Iris pigment epithelial cell (primary cell): ENCODE data around the genes RAPGEF3 and COL2A1.

GRCh38 chr12:46388274-46388828 lies 15.8 kb upstream of the SLC38A2 start:
- RRBS, result no CpG with 5 or more reads among the region's 3 CpGs

- RRBS, result no CpG with 5 or more reads among the region's 3 CpGs
Observed at GRCh38 chr12:46402936-46403614, 30.5 kb upstream of the SLC38A2 start.

DNA sequence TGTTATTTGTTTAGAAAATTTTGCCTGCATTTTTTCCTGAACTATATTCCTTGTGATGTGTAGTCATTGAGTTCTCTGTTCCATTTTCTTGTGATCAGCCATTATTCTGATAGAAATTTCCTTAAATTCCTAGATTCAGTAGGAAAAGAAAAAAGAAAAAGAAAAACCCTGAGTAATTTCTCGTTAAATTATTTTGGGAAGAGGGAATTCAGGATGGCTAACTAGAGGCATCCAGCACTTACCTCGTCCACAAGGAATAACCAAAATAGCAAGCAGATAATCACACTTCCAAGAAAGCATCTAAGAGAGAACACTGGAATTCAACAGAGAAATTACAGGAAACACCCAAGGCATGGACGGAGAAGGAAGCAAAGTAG lies 222.7 kb downstream of the SLC38A4 start:
- RRBS, result no CpG with 5 or more reads among the region's 3 CpGs

DNA sequence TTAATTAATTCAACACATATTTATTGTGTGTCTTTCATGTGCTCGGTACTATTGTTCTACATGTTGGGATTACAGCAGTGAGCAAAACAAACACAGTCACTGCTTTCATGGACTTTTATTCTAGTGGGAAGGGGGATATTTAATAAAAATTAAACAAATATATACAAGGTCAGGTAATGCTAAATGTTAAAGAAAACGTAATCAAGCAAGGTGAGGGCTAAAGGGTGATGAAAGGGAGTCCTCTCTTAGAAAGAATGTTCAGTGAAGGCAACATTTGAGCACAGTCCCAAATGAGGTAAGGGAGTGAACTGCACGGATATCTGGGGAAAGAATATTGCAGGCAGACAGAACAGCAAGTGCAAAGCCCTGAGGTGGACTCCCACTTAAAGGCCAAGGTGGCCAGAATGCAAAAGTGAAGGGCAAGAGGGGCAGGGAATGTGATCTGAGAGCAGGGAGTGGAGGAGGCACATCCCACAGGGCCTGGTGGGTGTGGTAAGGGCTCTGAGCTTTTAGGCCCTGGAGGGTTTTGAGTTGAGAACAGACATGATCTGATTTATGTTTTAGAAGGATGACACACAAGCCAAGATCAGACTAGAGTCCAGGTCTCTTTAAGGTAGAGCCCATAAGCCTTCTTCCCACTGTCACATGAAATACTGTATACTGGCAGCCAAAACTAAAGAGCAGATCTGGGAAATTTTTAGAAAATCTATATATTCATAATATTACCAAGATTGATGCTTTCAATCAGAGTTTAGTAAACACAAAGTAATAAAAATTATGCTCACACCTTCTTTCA lies 162.6 kb downstream of the SLC38A4 start:
- RRBS, result no CpG with 5 or more reads among the region's 3 CpGs

DNA sequence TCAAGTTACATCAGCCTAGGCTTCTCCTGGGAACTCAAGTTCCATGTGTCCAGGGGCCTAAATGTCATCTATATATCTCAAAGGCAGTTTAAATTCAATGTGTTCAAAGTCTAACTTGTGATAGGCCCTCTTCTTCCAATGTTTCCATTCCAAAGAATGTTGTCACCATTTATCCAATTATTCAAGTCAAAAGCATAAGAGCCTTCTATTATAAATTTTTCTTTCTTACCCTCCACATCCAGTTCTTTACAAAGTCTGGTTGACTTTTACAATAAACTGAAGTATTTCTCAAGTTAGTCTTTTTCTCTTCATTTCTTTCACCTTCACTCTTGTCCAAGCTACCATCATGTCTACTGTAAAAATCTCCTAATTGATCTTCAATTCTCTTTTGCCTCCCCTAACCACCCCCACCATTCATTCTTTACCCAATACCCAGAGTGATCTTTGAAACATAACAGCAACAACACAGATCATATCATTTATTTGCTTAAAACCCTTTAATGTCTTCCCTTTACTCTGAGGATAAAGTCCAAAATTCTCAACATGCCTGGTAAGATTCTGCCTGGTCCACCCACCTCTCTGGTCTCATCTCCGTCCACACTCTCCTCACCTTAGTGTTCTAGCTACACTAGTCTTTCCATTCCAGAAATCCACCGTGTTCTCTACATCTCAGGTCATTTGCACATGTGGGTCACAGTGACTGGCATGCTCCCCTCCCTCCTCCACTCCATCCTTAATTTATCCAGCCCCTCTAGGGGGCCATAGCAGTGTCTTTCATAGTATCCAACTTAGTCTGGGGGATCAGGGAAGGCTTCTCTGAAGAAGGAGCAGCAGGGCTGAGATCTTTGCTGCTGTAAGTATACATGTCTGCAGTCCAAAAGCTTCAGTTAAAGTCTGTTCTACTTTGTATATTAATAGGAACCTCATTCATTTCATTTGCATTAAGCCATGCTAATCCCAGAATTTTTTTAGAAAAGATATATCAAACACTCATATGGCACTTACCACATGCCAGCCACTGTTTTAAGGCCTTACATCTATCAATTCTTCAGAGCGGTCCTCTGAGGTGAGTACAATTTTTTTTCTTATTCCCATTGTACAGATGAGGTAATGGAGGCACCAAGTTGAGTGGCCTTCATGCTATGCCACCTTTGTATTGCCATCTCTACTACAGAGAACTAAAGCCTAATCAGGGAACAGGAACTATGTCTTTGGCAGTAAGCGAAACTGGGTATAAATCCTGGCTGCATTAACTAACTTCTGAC lies 27.6 kb downstream of the SLC38A4 start:
- RRBS, result no CpG with 5 or more reads among the region's 4 CpGs

DNA sequence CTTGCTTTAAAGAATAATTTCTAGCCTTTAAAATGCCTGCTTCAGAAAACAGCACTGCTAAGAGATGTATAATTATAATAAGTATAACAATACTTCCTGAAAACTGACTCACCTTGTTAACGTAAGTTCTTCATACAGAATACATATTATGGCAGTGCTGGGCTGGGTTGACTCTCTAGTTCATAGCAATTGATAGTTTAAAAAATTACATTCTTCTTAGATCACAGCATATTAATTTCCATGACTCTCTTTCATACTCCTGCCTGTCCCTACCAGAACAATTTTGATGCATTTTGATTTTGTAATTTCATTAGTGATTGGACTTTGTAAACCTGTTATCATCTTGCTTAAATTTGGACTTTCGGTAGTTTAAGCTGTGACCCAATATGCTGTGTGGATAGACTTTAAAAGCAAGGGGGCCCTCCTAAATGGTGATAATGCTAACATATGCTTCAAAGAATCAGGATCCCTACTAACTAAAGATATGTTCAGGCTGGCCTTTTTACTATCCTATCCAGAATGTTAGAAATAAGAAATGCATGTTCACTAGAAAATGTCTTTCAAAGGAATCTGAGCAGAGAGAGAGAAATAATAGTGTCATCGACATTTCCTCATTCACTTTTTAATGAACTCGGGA lies 16.9 kb downstream of the SLC38A4 start:
- RRBS, result no CpG with 5 or more reads among the region's 4 CpGs

DNA sequence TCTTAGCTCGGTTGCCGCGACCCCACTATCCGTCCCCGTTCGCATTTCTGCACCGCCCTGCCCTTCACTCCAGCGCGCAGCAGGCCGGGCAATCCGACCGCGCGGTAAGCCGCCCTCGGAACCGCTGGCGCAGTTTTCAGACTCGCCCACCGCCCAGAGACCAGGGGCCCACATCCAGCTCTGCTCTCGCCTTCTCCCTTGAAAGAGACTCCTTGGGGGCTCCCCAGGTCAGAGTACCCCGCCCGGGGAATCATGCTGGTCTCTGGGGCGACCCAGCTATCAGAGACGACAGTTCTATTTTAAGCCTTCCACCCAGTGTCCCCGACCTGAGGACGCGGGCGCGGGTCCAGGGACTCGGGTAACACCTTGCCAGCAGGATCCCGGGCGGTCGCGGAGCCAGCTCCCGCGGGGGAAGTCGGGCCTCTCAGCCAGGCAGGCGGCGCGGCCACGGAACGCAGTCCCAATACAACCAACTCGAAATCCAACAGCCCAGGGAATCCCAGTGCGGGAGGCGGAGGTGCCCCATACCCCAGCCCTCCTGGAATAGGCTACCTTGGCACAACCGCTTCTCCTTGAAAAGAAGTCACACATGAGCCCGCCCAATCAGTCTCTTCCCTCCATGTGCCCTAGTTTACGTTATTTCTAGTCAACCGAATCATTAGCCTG lies 5.8 kb upstream of the SLC38A4 start:
- RRBS, result no CpG with 5 or more reads among the region's 50 CpGs

DNA sequence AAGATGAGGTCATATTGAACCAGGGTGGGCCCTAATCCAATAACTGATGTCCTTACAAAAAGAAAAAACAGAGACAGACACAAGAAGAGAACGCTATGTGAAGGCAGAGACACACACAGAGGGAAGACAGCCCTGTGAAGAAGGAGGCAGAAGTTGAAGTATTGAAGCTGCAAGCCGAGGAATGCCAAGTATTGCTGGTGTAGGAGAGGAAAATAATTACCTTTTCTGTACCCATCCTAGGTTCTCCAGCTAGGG lies 105.4 kb upstream of the AMIGO2 start:
- RRBS, result no CpG with 5 or more reads among the region's 2 CpGs

DNA sequence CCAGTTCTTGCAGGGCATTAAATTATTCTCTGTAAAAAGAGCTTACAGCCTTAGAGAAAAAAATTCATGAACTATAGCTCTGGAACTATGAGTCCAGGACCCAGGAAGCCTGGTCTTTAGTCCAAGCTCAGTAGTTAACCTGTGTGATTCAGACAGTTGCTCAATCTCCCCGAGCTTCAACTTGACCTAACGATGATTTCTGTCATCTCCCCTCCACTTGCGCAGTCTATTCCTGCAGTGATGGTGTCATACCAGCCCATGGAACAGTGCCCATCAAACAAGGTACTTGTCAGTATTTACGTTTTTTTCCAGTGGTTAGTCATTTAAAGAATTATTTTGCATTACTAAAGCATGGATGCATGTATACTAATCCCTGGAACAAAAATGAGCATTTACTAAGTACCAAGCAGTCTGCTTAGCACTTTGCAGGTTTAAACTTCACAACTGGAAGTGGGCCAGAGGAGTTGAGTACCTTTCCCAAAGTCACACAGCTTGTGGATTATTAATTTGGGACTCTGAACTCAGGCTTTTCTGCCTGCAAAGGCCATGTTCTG lies 132.7 kb upstream of the AMIGO2 start:
- RRBS, result no CpG with 5 or more reads among the region's 4 CpGs

- RRBS, result no CpG with 5 or more reads among the region's 9 CpGs
Observed at GRCh38 chr12:47223354-47224171, 143.8 kb upstream of the AMIGO2 start.

- RRBS, result no CpG with 5 or more reads among the region's 8 CpGs
Observed at GRCh38 chr12:47377332-47378057, 297.7 kb upstream of the AMIGO2 start.

DNA sequence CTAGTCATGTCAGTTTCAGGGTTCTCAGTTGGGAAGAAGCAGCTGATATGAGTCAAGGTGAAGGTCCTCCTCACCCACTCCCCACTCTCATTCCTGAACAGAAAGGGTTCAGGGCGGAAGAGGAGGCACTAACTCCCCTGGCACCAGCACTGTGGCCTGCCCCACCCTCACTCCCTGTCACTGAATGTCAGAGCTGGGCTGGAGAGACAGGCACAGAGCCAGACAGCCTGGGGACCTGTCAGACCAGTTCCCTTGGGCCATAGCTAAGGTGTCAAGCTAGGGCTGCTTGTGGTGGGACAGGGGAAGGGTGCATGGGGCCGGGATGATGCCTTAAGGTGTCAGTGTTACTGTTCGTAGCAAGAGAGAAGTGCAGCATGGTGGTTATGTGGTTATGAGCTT lies 3.9 kb downstream of the RAPGEF3 start:
- RRBS, result no CpG with 5 or more reads among the region's 3 CpGs

- RRBS, result 3% methylated on average over 20 of the region's 57 CpGs
Observed at GRCh38 chr12:47758506-47759418, at the start of gene RAPGEF3. RAPGEF3 (minus strand) TSS chr12:47758880.

- RRBS, result 43% methylated on average over 3 of the region's 10 CpGs
Observed at GRCh38 chr12:47770778-47771404, 2.1 kb upstream of the SLC48A1 start.

DNA sequence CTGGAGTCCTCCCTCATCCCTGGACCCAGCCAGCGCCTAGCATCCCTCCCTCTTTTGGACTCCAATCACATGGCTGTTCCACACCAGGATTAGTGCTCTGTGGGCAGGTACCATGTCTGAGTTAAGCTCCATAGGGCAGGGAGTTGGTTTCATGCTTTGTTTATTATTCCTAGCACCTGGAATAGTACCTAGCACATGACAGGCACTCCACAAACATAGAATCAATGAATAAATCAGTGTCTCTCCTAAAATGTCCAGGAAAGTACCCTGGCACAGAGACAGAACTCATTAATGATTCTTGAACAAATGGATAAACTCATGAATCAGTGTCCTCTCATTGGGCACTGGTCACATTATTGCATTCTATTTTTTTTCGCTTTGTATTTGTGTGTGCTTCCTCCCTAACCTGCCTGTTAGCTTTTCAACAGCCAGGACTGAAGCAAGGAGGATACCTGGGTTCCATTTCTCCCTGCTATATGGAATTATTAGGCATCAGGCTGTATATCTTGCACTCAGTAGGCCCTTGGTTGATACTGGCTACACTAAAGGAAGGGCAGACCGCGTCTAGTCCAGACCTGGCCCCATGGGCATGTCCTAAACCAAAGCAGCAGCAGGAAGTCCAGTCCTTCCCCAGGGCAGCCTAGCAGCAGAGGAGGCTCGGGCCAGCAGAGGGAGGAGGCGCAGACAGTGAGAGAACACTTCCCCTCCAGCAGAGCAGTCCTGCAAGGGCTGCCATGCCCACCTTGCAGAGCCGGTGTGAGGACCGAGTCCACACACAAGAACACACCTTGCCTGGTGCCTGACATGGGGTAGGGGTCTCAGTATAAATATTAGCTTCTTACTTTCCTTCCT lies 18.4 kb downstream of the HDAC7 start:
- RRBS, result no CpG with 5 or more reads among the region's 8 CpGs

DNA sequence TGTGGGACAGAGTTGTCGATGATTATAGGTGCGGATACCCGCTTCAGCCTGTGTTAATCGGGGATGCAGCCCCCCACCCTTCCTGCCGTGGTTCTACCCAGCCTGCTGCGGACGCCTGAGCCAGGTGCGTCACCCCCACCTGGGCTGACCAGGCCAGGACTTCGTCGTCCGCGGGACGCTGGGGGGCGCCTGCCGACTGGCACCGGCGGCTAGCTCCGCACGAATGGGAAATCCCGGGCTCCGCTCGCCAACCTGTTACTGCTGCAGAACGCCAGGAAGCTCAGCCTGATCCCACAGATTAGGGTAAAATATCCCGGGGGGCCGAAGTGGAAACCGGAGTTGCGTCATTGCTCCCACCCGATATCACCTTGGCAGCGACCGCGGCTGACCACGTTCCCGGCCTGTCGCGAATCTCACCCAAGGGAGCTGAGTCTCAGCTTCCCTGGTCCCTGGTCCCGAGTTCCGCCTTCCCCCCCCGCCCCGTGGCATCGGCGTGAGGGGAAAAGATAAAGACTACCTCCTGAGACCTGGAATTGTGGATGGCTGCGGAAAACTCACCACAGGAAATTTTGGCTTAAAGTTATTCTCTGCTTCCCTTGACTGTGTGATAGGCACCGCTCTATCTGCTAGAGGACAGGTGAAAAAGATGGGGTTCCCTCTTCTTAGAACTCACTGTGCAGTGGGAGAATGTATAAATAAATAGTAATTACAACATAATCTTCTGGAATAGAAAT lies 634 bp upstream of the VDR start:
- RRBS, result 3% methylated on average over 12 of the region's 43 CpGs

DNA sequence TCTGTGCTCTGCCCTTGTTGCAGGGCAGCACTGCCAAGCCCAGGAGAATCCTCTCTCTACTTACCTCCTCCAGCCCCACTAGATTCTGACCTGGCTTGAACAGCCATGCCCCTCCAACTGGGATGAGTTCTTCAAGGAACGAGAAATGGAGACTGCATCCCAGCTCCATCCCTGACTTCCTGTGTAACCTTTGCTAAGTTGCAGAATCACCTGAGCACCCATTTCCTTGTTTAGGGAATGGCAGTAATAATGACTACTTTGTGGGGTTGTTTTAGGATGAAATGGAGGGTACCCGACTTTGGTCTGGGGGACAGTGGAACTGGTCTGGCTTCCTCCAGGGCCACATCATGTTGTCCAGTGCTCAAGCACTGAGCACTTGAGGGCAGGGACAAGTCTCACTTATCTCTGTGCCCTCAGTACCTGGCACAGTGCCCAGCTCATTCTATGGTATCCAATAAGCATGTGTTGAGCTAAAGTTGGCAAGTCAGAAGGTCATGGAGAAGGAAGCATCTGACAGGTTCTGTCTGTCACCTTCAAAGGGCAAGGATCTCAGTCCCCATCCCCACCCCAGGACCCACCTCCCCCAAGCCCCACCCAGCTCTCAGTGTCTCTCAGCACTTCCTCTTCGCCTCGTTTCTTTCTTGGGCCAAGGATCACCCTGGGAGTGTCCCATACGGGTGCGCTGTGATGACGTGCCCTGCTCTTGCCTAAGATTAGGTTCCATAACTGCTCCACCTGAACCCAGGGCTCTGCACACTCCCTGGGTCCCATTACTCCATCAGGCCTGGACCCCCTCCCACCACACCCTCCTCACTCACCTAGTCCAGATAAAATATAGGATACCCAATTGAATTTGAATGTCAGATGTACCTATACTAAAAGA lies 24.4 kb upstream of the TMEM106C start:
- RRBS, result no CpG with 5 or more reads among the region's 7 CpGs

DNA sequence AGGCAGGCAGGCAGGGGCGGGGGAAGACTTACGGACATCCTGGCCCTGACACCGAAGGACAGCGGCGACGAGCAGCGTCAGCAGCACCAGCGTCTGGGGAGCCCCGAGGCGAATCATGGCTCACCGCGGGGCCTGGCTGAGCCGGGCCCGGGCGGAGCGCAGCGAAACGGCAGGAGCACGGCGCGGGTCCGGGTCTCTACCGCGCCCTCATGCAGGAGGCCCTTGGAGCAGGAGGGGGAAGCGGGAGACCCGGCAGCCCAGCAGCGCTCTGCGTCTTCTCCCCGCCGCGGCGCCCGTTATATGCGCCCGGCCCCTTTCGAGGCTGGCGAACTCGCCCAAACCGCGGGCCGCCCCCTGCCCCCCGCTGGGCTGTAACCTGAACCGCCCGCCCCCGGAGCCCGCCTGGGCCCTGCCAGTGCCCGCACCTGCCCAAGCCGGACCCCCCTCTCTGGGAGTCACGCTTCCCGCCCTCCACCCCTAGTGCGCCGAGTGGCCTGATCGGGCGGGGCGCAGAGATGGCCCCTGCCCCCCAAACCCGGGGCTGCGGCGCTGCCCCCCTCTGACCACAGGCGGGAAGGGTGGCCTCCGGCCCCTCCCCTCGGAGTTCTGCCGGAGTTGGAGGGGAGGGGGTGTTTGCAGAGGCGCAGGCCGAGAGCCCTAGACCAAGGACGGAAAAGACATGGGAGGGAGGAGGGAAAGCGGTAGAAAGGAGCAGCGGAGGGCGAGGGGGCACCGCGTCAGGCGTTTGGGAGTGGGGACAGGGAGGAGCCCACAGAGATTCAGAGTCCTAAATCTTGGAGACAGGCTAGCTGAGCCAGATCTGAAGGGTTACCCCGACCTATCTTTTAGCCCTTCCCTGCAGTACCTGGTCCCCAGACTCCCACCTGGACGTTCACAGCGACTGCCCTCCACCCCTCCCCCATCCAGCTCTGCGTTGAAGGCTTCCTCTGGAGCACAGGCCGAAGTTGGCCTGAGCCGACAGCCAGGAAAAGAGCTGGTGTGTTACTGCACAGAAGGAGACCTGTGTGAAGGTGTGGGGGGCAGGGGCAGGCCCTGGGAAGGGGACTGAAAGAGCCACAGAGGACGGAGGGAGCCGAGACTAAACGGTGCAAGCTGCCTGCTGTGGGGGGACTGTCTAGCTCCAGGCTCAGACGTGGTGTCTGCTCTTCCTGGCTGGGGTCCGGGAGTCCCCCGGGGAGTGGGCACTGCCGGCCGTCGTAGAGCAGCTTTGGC lies at the start of gene COL2A1:
Gene COL2A1, minus strand, starts transcription at position 272 of the 1,233 bp plus-strand sequence.
- RRBS, result 4% methylated on average over 43 of the region's 86 CpGs

- RRBS, result no CpG with 5 or more reads among the region's 5 CpGs
Observed at GRCh38 chr12:48118466-48119059, 601 bp upstream of the PFKM start.